SEM (cell line): ENCODE measurements around a stretch of chr14.

DNA sequence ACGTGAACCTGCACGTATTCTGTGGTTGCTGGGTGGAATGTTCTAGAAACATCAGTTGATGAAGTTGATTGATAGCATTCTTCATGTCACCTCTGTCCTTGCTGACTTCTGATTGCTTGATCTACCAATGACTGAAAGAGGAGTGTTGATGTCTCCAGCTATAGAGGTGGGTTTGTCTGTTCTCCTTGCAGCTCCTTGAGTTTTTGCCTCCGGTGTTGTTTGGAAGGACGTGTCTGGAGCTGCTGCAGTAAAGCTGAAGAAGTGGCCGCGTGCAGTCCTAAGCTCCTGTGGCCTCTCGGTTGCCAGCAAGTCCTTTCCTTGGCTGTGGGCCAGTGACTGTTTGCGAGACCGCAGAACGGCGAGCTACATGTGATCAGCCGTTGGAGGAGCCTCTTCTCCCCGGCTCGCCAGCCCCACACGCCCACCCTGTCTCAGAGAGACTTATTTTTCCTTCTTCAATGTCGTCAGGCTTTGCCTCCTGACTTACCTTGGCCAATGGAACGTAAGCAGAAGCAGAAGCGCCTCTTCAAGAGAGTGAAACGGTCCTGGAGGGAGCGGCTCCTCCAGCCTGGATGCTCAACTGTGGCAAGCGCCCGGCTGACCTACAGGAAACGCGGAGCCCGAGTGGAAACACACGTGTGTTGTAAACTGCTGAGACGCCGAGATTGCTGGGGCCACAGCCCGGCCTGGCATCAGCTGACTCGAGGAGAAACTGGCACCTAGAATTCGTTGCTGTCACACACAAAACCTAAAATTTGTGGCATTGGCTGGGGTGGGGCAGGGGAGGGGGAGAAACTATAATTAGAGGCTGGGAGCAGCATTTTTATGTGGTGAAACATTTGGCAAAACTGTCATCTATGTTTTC lies 137.0 kb downstream of the KIF26A start:
- PRO-cap, result no peak

GRCh38 chr14:104341836-104342420 lies 203.5 kb downstream of the KIF26A start:
- PRO-cap, result no peak

DNA sequence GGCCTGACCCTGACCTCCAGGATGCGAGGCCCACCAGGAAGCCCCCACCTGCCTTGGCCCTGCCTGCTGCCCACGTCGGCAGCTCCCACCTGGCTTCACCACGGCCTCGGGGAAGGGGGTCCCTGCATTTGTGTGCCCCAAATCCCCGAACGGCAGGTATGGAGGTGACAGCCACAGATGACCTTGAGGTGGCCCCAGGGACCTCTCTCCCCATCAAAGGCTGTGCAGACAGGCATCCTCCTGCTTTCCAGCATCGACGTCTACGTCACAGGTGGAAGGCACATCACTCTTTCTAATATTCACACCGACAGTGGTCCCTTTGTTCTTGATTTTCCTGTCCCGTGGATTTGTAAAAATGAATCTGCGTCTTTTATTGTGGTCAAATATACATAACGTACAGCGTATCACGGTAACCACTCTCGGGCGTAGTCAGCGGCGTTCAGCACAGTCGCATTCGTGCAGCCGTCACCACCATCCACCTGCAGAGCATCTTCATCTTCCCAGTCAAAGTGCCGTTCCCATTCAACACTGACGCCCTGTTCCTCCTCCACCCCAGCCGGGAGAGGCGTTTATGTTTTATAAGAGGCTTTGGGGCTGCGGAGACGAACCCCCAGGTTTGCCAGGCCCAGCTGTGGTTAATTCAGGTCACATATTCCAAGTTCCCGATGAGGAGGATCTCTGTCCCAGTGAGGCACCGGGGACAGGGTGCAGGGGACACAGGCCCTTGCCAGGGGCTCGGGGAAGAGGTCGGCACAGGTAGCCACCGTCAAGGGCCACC lies 189.6 kb upstream of the C14orf180 start:
- PRO-cap, result no peak

- PRO-cap, result no peak
Observed at GRCh38 chr14:104437172-104437828, 142.3 kb upstream of the C14orf180 start.

DNA sequence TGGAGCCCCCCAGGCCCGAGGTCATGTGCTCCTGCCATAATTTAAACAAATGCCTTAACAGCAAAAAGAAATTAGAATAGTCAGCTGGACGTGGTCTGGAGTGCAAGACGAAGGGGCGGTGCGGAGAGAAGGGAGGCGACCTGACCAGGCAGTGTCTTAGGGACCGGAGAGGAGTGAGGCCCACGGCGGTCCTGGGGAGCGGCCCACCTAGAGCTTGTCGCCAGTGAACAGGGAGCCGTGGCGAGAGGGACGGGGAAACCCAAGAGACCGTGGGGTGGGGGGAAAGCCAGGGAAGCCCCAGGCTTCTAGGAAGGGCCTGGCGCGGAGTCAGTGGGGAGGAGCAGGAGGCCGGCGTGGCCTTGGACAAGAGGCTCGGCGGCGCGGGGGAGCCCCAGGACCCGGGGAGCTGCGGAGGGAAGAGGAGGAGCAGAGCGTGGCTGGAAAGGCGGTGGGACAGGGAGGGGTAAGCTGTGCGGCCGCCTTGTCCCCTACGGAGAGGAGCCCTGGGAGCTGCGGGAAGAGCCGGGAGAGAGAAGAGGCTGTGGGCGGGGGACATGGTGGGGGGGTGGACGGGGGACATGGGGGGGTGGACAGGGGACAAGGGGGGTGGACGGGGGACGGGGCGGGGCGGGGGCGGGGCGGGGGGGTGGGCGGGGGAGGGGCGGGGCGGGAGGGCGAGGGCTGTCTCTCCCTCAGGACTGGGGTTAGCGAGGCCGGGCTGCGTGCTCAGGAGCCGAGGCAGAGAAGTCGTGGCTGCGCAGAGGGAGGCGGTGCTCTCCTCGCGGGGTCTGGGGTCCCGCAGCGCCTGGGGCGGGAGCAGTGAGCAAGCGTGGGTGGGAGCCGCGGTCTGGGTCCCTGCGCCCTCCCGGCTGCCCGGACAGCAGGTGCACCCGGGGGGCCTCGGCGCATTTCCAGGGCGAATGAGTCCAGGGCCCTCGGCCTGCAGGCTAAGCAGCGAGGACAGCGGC lies 118.3 kb upstream of the C14orf180 start:
- PRO-cap, result no peak

DNA sequence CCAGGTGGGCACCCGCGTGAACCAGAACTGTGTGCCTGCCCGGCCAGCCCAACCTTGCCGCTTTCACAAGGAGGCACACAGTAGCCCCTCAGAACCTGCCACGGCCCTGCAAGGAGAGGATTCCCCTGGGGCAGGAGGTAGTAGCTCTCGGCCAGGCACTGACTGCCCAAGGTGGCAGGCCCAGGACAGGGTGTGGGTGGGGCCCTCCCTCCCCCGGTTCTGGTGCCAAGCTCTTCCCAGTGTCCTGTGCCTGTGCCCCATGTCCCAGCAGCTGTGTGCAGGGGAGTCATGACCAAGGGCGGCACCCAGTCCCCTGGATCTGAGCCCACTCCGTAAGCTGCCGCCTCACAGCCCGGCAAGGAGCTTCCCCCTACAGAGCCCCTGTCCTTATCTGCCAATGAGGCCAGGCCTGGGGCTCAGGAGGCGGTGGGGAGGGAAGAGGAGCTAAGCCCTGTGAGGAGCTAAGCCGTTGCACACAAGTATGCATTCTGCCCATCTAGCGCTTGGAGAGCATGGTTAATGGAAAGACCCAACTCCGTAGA lies 5.7 kb upstream of the C14orf180 start:
- PRO-cap, result no peak

DNA sequence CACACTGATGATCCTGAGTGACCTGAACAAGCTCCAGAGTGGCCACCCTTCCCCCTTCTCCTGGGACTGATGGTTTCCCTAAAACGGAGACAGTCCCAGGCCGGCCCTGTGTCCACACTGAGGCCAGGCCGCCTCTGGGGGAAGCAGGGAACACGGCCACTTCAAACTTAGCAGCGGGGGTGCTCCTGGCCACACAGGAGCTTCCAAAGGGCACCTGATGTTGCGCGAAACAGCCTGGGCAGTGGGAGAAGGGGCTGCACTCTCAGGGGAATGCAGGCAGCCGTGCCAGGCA lies 606 bp downstream of the C14orf180 start:
- PRO-cap, result no peak

DNA sequence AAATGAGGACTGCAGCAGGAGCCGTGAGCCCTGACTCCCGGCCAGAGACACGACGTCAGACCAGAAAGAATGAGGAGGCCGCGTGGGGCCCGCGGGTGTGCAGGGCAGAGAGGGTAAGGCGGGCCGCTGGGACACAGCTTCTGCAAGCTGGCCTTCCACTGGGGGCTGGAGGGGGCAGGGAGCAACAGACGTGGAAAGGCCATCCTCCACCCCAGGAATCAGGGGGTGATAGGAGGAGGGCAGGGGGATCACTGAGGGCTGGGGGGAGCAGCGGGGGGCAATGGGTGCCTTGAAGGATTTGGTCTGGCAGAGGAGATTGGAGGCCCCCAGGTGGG lies 6.8 kb downstream of the C14orf180 start:
- PRO-cap, result no peak

GRCh38 chr14:104689729-104690252 lies 373 bp downstream of the INF2 start:
- PRO-cap, result no peak

GRCh38 chr14:104775102-104775519 lies 20.4 kb downstream of the AKT1 start:
- PRO-cap, result no peak

GRCh38 chr14:104974050-104974383 lies 4.2 kb downstream of the AHNAK2 start:
- PRO-cap, result no peak

DNA sequence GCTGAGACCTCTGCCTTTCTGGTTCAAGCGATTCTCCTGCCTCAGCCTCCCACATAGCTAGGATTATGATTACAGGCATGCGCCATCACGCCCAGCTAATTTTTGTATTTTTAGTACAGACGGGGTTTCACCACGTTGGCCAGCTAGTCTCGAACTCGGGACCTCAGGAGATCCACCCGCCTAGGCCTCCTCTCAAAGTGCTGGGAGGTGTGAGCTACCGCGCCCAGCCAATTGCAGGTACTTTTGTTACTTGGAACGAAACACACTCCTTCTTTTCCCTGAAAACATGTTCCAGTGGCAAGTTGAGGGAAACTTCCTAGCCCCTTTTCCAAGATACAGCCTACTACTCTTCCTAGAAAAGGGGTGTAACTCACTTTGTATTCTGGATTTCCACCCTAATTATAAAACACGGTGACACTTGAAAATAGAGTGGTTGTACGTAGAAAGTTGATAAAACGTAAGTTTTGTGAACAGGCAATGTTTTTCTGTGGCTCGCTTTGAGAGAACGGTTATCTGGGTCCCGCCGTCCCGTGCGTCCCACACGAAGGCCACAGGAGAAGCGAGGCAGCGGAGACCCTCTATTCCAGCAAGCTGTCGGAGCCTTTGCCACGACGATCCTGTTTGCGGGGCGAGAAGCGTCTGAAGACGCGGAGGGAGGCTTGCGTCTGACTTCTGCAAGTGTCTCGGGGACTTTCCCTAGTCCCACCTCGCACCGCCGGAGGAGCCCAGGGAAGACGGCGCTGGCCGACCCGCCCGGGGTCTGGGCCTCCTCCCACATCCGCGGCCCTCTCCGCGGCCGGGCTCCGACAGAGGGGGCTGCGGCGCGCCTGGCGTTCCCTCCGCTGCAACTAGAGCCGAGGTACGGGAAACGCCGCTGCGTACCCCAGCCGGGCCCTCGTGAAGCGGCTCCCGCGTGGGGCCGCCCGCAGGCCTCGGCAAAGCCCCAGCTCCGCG lies 824 bp downstream of the CDCA4 start:
- PRO-cap, result bidirectional peak, plus-strand start at position 699 of the sequence, minus-strand start at position 718 of the sequence; bidirectional peak, plus-strand start at position 851 of the sequence, minus-strand start at position 762 of the sequence

GRCh38 chr14:105032671-105033083 lies 11.8 kb upstream of the CDCA4 start:
- PRO-cap, result no peak

DNA sequence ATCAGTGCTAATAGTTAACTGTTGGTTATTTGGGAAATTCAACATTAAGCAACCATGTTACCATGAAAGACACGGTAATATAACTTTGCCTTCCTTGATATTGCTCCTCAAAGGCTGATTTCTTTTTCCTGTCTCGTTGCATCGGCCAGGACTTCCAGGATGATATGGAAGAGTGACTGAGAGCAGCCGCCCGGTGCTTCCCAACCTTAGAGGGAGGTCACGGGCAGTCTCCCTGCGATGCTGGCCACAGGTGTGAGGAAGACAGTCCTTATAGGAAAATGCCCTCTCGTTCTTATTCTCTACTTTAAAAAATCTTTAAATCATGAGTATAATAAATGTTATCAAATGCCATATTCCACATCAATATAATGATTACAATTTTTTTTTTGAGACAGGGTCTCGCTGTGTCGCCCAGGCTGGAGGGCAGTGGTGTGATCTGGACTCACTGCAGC lies 33.1 kb upstream of the GPR132 start:
- PRO-cap, result no peak

- PRO-cap, result no peak
Observed at GRCh38 chr14:105176519-105176898, 4.6 kb downstream of the NUDT14 start.

GRCh38 chr14:105217365-105218141 lies 30.8 kb upstream of the BTBD6 start:
- PRO-cap, result no peak

DNA sequence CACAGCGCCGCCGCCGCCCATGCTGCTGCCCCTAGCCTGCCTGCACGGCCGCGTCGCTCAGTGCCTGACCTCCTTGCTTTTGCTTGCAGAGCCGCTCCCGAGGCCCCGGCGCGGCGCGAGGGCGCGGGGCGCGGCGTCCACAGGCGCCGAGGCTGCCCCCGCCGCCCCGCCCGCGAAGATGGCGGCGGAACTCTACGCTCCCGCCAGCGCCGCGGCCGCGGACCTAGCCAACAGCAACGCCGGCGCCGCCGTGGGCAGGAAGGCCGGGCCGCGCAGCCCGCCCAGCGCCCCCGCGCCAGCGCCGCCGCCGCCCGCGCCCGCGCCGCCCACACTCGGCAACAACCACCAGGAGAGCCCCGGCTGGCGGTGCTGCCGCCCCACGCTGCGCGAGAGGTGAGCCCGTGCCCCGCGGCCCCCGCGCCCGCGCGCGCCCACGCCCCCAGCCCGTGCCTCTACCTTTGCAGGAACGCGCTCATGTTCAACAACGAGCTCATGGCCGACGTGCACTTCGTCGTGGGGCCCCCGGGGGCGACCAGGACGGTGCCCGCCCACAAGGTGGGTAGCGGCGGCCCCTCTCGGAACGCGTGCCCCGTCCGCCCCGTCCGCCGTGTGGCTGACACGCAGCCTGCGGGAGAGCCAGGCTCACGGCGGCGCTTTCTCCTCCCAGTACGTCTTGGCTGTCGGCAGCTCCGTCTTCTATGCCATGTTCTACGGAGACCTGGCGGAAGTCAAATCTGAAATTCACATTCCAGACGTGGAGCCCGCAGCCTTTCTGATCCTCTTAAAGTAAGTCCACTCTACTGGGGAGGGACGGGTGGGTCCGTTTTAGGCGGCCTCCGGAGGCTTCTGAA lies 585 bp downstream of the BTBD6 start:
- PRO-cap, result bidirectional peak, plus-strand start at position 230 of the sequence, minus-strand start at position 196 of the sequence; bidirectional peak, plus-strand start at position 484 of the sequence, minus-strand start at position 485 of the sequence; unidirectional peak, minus-strand start at position 612 of the sequence

DNA sequence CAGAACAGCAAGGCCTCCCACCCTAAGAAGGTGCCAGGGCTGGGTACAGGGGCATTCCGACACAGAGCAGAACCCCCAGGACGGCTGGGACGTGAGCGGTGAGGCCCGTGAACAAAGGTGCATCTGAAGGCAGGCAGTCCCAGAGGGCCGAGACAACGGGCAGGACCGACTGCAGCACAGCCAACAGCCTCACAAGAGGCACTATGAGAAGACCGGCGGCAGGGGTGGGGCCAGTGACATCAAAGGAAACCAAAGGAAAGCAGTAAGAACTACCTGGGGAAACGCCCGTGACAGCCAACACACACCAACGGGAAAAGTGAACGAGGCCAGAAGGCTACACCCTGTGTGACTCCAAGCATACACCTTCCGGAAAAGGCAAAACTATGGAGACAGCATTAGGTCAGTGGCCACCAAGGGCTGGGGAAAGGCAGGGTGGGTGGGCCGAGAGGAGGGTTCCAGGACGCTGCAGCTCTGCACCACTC lies 9.2 kb downstream of the BTBD6 start:
- PRO-cap, result no peak

- PRO-cap, result no peak
Observed at GRCh38 chr14:105324346-105324862, 9.9 kb downstream of the PACS2 start.

DNA sequence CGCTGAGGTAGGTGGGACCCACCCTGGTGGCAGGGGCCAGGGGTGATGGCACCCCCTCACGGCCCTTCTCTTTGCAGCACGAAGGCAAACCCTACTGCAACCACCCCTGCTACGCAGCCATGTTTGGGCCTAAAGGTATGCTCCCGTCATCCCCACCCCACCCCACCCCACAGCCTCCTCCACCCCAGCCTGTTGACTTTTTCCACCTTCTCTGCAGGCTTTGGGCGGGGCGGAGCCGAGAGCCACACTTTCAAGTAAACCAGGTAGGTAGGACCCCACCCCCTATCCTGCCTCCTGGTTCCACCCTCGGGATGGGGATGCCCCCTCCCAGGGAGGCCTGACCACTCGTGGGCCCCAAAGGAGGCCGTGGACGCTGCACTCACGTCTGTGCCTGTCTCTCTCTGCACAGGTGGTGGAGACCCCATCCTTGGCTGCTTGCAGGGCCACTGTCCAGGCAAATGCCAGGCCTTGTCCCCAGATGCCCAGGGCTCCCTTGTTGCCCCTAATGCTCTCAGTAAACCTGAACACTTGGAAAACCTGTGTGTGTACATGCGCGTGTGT lies 1.6 kb downstream of the CRIP1 start:
- PRO-cap, result no peak